M059J (cell line): ENCODE measurements around the gene CLIP4.

GRCh38 chr2:28470725-28471002 lies 25.2 kb upstream of the PLB1 start:
- RAMPAGE, long total RNA: no peak

- RAMPAGE, long total RNA: no peak
These were observed 24.9 kb upstream of the PLB1 start for GRCh38 chr2:28471017-28471255.

DNA sequence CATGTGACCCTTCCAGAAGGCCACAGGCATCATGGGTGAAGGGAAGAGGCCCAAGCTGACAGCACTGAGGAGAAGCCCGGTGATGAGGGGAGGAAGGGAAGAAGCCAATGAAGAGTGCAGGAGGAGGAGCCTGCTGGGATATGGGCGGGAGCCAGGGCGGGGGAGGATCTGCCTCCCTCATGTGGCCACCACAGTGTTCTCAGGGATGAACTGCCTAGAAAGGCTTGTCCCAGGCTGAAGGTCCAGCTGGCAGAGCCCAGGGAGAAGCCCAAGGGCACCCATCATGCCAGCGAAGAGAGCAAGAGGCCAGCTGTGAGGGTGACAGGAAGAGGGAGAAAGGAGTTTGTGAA lies 24.6 kb upstream of the PLB1 start:
- RAMPAGE, long total RNA: no peak

GRCh38 chr2:28488323-28488789 lies 7.5 kb upstream of the PLB1 start:
- RAMPAGE, long total RNA: no peak

GRCh38 chr2:28600218-28600812 lies 104.5 kb downstream of the PLB1 start:
- RAMPAGE, long total RNA: no peak

DNA sequence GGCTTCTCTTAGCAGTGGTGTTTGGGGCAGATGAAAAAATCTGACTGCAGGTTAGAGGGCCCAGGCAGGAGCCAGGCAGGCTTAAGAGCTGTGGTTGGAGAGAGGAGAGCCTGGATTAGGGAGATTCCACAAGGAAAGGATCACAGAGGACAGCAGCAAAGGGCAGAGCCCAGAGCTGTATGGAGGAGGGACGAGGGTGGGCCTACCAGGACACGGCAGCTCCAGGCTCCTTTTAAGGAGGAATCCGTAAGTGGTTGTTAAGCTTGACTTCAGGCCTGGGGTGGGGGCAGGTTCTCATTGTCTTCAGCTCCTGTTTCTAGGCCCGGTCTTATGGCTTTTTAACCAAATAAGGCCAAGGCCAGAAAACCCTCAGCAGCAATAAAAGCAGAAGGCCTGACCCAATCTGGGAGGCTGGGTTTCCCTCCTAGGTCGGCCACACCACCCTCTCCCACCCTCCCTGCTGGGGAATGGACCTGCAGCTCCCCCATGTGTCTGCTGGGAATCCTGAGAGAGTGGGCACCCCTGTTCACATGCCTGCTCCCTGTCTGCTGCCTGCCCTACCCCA lies 111.1 kb downstream of the PLB1 start:
- RAMPAGE, long total RNA: no peak

- RAMPAGE, long total RNA: no peak
These were observed 112.3 kb downstream of the PLB1 start for GRCh38 chr2:28607896-28608729.

- RAMPAGE, long total RNA: no peak
These were observed 123.8 kb upstream of the PPP1CB start for GRCh38 chr2:28627658-28628379.

- RAMPAGE, long total RNA: no peak
These were observed 120.0 kb upstream of the PPP1CB start for GRCh38 chr2:28631478-28632144.

DNA sequence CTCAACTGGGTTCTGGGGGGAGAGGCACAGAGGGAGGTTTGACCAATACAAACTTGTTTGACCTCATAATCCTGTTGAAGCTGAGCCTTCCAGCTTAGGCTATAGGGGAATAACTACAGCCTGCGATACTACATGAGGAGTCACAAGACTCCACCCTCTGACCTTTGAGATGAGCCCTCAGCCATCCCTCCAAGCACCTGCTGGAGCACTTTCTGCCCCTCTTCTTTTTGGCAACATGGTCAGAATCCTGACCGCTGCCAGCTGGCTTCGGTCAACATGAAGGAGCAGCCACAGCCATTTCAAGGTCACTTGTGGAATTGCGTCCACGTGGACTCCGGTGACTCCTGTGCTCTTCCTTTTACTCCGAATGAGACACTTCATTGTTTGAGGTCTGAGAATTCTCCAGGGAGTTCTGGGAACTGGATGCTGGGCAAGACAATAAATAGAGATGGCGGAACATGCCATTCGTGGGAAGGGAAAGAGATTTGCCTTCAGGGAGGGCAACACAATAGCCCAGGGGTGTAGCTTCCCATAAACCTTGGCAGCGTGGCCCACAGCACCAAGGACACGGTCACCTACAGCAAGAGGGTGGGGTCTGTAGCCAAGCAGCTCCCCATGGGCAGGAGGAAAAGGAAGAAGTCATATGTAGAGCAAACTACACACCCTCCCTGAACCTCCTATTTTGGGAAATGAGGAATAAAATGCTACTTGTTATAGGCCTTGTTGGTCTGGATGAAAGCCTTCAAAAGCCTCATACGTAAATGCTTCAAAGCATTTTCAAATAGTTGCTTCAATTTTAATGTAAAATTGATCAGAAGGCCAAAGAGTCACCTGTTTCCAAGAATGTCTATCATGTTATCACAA lies 73.3 kb upstream of the PPP1CB start:
- RAMPAGE, long total RNA: no peak

GRCh38 chr2:28782228-28782849 lies 28.3 kb upstream of the SPDYA start:
- RAMPAGE, long total RNA: no peak

DNA sequence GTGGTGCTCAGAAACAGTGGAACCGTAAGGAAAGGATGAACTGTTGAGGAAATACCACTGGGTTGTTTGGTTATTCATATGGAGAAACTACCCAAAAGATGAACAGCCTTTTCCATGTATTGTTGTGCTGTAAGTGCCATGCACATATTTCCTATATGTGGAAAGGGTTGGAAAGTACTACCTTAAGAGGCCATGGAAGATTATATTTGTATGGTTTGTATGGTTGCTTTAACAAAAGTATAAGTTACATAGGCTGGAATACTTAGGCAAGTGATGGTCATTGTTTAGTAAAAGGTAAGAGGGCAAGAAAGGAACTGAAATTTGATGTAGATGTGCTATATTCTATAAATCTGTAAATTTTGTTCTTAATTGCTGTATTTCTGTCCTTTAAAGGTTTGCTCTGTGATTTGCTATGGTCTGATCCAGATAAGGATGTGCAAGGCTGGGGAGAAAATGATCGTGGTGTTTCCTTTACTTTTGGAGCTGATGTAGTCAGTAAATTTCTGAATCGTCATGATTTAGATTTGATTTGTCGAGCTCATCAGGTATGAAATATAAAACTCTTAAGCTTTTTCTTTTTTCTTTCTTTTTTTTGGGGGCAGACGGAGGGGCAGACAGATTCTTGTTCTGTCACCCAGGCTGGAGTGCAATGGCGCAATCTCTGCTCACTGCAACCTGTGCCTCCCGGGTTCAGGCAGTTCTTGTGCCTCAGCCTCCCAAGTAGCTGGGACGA lies 22.2 kb upstream of the SPDYA start:
- RAMPAGE, long total RNA: no peak

GRCh38 chr2:28904378-28905458 lies 10.3 kb downstream of the WDR43 start:
- RAMPAGE, long total RNA: no peak

DNA sequence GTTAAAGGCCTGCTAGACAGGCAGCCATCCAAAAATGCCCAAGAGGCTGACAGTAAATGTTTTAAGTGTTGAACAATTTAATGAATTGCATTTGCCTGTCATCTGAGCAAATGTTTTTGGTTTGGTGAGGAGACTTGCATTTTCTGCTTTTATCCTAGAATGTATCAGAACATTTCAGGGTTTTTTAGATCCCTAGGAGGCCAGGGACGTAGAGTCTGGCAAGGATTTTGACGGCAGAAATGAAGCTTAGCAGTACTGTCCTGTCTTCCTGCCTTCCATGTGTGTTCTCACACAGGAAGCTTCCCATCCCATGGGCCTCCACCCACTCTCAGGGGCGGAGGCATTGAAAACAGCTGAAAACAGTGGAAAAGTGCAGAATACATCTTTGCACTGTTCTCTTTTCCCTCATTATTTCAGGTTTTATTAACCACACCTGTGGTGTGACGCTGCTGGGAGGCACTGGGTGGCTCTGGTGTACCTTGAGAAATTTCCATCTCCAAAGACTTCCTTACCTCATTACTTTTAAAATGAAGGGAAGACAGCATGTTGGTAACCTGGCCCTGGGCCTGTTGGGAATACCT lies 20.6 kb downstream of the PCARE start:
- RAMPAGE, long total RNA: no peak

- RAMPAGE, long total RNA: no peak
These were observed at the start of gene CLIP4 for GRCh38 chr2:29114878-29115725. Gene CLIP4 (plus strand): TSS chr2:29115415.

- RAMPAGE, long total RNA: no peak
These were observed 66.9 kb downstream of the CLIP4 start for GRCh38 chr2:29182008-29182551.

- RAMPAGE, long total RNA: no peak
These were observed 369.1 kb downstream of the CLIP4 start for GRCh38 chr2:29484415-29484632.

DNA sequence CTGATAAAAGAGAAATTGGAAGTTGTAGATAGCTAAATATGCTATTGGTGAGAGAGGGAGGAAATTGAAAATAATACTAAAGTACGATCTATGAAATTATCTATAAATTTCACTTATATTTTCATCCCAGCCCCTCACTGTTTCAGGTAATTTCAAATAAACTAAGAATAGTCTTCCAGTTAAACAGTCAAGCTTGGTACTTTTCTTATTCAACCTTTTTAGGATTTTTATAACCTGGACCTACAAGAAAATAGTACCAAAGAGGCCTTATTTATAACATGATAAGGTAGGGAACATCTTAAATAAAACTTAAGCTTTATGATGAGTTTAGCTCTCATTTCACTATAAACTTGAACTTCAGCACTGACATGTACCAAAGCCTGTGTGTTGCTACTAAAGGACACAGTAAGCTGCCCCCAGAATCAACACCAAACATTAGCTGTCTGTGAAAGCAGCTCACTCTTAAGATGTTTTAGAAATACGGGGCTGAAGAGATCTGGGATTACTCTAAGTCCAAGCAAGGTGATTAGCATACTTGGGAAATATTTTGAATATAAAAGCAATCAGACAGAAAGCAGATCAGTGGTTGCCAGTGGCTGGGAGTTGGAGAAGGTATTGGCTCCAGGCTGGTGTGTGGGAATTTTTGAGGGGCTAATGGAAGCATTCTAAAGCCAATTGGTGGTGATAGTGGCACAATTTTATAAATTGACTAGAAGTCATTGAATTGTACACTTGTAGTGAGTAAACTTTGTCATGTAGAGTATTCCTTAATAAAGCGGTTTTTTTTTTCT lies 4.8 kb downstream of the YPEL5 start:
- RAMPAGE, long total RNA: no peak

GRCh38 chr2:30163275-30163648 lies 16.5 kb downstream of the YPEL5 start:
- RAMPAGE, long total RNA: no peak

GRCh38 chr2:30178664-30179164 lies 31.9 kb downstream of the YPEL5 start:
- RAMPAGE, long total RNA: no peak